Measurements from ENCODE around the genes FGD1, MAGEH1, ZXDB, ZXDA and AMER1.

- PRO-cap = bidirectional peak, plus-strand start at chrX:54495605, minus-strand start at chrX:54495553; bidirectional peak, plus-strand start at chrX:54495983, minus-strand start at chrX:54495887; bidirectional peak, plus-strand start at chrX:54496300, minus-strand start at chrX:54496234
- RRBS, 2 experiments = 13 to 19% methylated on average over 40 to 48 of the region's 97 CpGs
These were observed at the start of gene FGD1 for GRCh38 chrX:54495436-54496420. Gene FGD1, minus strand, starts transcription at chrX:54496234.

DNA sequence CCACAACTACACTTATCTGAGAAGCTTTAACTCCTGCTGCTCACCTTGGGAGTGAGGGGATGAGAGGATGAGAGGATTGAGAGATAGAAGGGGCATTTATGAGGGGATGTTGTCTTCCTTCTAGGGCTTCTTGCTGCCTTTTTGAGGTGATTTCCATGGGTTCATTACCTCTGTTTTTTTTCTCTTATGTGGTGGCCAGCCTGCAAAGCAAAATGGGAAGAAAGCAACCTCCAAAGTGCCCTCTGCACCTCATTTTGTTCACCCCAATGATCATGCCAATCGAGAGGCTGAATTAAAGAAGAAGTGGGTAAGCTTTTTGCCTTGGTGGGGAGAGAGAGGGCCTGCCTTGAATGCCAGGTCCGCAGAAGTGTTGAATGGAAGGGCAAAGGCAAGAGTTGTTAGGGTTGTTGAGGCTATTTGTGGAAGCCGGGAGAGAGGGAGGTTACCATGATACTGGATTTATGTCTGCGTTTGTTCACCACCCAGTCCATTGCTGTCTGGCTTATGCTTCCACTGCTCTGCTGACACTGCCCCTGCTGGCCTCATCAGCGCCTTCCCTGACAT lies 10.0 kb downstream of the GNL3L start:
- PRO-cap = no peak
- RRBS, 2 experiments = no CpG with 5 or more reads among the region's 5 CpGs

DNA sequence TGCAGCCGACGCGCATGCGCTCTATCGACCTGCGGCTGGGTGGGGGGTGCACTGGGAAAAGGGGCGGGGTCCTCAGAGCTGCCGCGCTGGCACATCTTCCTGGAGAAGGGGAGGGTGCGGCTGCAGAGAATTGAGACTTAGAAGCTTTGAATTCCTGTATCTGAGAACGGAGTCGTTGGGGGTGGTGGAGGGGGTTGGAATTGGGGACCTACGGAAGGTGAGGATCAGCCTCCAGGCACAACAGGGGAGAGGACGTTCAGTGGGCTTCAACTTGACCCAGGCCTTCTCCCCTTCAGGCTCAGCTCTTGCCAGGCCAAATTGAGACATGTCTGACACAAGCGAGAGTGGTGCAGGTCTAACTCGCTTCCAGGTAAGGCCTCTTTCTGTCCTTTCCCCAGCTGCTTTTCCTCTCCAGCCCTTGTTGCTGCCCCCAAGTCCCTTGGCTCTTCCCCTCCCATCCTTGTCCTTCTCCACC lies 1.5 kb downstream of the MAGED2 start:
- PRO-cap = bidirectional peak, plus-strand start at position 100 of the sequence, minus-strand start outside the sequence
- RRBS, 2 experiments = no CpG with 5 or more reads among the region's 16 CpGs

GRCh38 chrX:54998249-54999067 lies 1.7 kb upstream of the APEX2 start:
- PRO-cap = no peak
- RRBS, 2 experiments = no CpG with 5 or more reads among the region's 10 CpGs

GRCh38 chrX:55007352-55008350 lies 7.5 kb downstream of the APEX2 start:
- PRO-cap = no peak
- RRBS, 2 experiments = no CpG with 5 or more reads among the region's 12 CpGs

- PRO-cap = no peak
- RRBS, 2 experiments = no CpG with 5 or more reads among the region's 3 CpGs
These were observed 18.0 kb upstream of the PAGE5 start for GRCh38 chrX:55202210-55202580.

DNA sequence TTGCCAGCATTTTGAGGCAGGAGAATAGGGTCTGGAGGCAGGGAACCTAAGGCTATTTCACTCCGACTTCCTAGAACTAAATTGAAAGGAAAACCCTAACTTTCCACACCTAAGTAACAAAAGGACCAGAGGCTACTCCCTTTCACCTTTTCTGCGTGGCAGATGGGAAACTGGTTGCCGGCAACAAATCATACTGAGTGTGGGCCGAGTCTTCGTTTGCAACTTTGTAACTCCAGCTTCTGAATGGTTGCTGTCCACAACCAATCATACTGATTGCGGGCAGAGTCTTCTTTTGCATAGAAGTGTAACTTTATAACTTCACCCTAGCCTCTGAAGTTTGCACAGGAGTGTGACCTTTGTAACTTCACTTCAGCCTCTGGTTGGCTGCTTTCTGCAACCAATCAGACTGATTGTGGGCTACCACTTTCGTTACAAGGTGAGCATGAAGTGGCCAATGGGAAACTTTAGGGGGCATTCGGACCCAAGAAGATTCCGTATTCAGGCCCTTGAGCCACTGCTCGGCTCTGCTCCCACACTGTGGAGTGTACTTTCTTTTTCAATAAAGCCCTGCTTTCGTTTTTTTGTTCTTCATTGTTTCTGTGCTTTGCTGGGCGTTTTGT lies 9.2 kb upstream of the PAGE5 start:
- PRO-cap = no peak
- RRBS, 2 experiments = no CpG with 5 or more reads among the region's 12 CpGs

- PRO-cap = no peak
- RRBS, 2 experiments = no CpG with 5 or more reads among the region's 26 CpGs
These were observed at the start of gene MAGEH1 for GRCh38 chrX:55451653-55452312. Gene MAGEH1, plus strand, starts transcription at chrX:55452127.

- PRO-cap = no peak
- RRBS, 2 experiments = no CpG with 5 or more reads among the region's 6 CpGs
These were observed 163.8 kb upstream of the KLF8 start for GRCh38 chrX:56068312-56068834.

GRCh38 chrX:56562914-56563278 lies 531 bp upstream of the UBQLN2 start:
- PRO-cap = unidirectional peak, minus-strand start at chrX:56563188
- RRBS, 2 experiments = no CpG with 5 or more reads among the region's 4 CpGs

GRCh38 chrX:56563929-56565145 lies 910 bp downstream of the UBQLN2 start:
- PRO-cap = no peak
- RRBS, 2 experiments = no CpG with 5 or more reads among the region's 43 CpGs

DNA sequence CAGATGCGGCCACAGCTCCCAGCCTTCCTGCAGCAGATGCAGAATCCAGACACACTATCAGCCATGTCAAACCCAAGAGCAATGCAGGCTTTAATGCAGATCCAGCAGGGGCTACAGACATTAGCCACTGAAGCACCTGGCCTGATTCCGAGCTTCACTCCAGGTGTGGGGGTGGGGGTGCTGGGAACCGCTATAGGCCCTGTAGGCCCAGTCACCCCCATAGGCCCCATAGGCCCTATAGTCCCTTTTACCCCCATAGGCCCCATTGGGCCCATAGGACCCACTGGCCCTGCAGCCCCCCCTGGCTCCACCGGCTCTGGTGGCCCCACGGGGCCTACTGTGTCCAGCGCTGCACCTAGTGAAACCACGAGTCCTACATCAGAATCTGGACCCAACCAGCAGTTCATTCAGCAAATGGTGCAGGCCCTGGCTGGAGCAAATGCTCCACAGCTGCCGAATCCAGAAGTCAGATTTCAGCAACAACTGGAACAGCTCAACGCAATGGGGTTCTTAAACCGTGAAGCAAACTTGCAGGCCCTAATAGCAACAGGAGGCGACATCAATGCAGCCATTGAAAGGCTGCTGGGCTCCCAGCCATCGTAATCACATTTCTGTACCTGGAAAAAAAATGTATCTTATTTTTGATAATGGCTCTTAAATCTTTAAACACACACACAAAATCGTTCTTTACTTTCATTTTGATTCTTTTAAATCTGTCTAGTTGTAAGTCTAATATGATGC lies 1.9 kb downstream of the UBQLN2 start:
- PRO-cap = no peak
- RRBS, 2 experiments = no CpG with 5 or more reads among the region's 13 CpGs

GRCh38 chrX:56753099-56754288 lies 24.5 kb downstream of the NBDY start:
- PRO-cap = no peak
- RRBS, 2 experiments = no CpG with 5 or more reads among the region's 1 CpG

- PRO-cap = no peak
- RRBS, 2 experiments = no CpG with 5 or more reads among the region's 18 CpGs
These were observed at the start of gene ZXDB for GRCh38 chrX:57591579-57592070. Gene ZXDB, plus strand, starts transcription at chrX:57592011.

GRCh38 chrX:57593677-57594573 lies 2.1 kb downstream of the ZXDB start:
- PRO-cap = no peak
- RRBS, 2 experiments = no CpG with 5 or more reads among the region's 12 CpGs

- PRO-cap = bidirectional peak, plus-strand start at chrX:57910265, minus-strand start at chrX:57910101
- RRBS, 2 experiments = 56 to 92% methylated on average over 5 of the region's 110 CpGs
These were observed at the start of gene ZXDA for GRCh38 chrX:57909429-57910600. Gene ZXDA, minus strand, starts transcription at chrX:57910458.

DNA sequence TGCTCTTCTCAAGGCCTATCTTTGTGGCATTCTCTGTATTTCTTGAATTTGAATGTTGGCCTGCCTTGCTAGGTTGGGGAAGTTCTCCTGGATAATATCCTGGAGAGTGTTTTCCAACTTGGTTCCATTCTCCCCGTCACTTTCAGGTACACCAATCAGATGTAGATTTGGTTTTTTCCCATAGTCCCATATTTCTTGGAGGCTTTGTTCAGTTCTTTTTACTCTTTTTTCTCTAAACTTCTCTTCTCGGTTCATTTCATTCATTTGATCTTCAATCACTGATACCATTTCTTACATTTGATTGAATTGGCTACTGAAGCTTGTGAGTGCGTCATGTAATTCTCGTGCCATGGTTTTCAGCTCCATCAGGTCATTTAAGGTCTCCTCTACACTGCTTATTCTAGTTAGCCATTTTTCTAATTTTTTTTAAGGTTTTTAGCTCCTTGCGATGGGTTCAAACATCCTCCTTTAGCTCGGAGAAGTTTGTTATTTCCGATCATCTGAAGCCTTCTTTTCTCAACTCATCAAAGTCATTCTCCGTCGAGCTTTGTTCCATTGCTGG lies 99.8 kb upstream of the SPIN4 start:
- PRO-cap = no peak
- RRBS, 2 experiments = no CpG with 5 or more reads among the region's 9 CpGs

DNA sequence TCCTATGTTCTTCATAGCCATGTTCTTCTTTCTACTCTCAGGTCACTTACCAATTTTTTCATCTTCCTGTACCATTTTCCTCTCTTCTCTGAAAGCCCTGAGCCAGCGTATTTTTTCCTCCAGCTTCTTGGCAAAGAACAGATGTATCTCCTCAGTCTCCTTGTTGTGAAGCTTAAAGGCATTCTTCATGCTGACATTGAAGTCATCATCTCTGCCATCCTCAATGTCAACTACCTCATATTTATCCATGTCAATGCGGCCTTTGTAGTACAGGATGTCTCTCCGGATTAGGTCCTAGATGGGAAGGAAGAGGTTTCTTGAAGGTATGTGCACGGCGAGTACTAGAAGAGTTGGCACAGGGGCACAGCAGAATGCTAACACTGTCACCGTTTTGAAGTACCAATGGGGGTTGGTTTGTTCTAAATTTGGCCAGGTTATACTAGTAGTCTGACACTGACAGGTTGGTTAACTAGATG lies 129.5 kb downstream of the ARHGEF9 start:
- PRO-cap = no peak
- RRBS, 2 experiments = no CpG with 5 or more reads among the region's 6 CpGs

DNA sequence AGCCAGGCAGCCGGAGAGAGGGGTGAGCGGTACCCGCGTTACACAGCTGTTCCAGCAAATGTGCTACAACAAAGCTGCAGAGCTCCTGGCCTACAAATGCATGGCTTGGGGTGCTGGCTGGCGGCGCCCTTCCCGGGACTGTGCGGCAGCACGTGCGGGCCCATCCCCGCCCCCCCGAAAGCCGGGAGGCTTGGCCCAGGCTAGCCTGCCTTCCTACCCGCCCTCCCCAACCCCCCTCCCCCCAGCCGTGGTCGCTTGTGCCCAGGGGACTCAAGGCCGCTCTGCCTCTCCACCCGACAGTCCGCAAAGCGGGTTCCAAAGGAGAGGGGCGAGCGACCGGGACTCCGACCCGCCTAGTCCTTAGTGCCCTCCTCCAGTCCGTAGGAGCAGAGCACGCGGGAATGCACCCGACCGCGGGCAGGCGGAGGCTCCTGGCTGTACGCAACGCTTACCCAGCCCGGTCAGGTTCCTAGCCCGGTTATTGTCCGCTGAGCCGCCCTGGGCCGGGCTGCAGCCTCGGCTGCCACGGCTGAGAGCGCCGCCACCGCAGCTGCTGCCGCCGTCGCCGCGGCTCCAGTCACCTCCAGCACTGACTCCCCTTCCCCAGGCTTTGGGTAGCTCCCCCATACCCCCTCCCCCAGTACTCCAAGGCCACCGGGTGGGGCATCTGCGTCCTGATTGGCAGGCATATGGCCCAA lies at the start of gene AMER1:
Gene AMER1, minus strand, starts transcription at position 591 of the 698 bp plus-strand sequence.
- PRO-cap = bidirectional peak, plus-strand start at position 299 of the sequence, minus-strand start at position 142 of the sequence; bidirectional peak, plus-strand start outside the sequence, minus-strand start at position 591 of the sequence
- RRBS, 2 experiments = 22 to 28% methylated on average over 9 to 10 of the region's 51 CpGs

DNA sequence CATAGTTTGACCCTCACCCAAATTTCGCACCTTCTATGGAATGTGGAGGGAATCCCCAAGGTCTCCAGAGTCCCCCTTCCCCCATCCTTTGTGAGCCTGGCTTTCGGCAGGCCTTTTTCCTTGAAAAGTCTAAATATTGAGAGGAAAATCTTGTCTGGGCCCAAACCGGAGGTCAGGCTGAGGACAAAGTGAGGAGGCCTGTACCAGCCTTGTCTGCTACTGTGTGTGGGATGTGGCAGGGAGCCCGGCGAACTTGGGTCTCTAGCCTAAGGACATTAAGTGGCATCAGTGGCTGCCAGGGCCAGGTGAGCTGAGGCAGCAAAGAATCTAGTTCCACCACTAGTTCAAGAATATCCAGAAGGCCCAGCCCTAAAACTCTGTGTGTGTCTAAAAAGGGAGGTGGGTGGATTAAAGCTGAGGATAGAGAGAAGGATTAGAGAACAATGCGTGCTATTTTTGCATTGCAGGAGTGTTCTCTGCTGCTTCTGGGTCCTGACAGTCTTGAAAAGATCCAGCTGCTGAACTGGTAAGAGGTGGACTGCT lies 1.1 kb upstream of the AMER1 start:
- PRO-cap = no peak
- RRBS, 2 experiments = 33 to 56% methylated on average over 2 of the region's 6 CpGs